ENCODE data around the gene FXYD3.

DNA sequence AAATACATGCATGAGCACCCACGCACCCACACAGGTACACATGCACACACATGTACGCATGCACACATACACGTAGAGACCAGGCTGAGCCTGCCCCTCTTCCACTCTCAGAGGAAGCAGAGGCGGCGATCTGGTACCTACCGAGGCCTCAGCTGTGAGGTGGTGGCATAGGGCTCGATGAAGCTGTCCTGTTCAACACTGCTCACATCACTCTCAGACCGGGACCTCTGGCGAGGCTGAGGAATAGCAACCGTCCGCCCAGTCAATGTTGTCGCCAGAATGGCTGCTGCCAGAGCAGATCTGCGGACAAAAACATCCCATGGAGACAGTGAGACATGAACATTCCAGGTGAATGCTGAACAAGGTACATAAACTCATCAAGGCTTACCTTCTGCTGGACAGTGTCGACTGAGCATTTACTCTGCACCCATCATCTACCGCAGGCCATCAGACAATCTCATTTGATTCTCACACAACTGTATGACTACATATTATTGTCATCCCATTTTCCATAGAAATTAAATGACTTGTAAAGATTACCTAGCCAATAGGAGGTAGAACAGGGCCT is 11.9 kb downstream of the CEP89 start:
- PRO-cap, 2 experiments: no peak in any of the 2 experiments

GRCh38 chr19:33037016-33037811 is 27.5 kb downstream of the RHPN2 start:
- PRO-cap, 2 experiments: peak in 1 of 2 experiments; most common plus-strand start chr19:33037431 (in 1)

DNA sequence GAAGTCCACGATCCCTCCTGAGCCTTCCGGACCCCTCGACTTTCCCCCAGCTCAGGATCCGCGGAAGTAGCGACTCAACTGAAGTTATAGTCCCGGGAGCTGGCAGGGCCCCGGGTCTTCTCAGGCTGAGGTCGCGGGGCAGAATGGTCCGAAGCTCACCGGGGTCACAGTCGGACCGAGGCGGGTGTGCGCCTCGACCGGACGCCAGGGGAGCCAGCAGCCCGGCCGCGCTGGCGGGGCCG is 17.7 kb upstream of the LRP3 start:
- PRO-cap, 2 experiments: no peak in any of the 2 experiments

DNA sequence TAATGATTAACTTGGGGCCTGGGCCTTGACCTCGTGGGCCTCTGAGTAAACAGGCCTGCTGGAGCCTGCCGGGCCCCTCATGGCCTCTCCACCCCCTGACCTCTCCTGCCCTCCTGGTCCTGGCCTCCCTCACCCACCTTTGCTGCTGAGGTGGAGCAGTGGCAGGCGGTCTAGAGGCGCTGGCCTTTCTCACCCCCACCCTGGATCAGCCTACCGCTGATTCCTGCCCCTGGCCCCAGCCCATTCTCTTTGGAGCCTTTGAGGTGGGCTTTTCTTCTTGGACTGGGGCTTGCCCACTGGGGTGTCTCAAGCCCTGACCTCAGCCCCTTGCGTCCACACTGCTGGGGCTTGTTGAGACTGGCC is 26.2 kb downstream of the CEBPA start:
- PRO-cap, 2 experiments: no peak in any of the 2 experiments

DNA sequence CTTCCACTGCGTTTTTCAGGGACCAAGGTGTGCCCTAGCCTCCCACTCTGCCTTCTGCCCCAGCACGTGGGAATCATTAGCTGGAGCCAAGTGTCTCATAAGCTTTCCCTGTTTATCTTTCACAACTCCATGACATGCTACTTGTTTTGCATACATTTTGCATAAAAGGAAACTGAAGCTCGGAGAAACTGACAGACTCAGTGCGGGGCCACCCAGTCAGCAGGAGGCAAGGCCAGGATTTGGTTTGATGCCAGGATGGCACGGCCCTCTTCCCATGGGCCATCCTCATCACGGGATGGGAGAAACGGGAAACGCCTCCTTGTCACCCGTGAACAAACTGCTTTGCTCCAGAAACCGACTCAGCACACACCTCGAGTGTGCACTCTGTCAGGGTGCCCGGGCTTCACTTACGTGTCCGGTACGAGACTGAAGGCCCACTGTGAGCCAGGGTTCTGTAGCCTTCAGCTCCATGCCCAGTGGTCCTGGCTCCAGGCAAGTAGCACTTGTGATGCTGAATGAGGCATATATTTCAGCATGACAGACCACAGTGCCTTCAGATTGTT is 9.6 kb downstream of the CEBPA start:
- PRO-cap, 2 experiments: peak in 2 of 2 experiments; most common plus-strand start position 191 of the sequence (in 2); most common minus-strand start position 68 of the sequence (in 1)

DNA sequence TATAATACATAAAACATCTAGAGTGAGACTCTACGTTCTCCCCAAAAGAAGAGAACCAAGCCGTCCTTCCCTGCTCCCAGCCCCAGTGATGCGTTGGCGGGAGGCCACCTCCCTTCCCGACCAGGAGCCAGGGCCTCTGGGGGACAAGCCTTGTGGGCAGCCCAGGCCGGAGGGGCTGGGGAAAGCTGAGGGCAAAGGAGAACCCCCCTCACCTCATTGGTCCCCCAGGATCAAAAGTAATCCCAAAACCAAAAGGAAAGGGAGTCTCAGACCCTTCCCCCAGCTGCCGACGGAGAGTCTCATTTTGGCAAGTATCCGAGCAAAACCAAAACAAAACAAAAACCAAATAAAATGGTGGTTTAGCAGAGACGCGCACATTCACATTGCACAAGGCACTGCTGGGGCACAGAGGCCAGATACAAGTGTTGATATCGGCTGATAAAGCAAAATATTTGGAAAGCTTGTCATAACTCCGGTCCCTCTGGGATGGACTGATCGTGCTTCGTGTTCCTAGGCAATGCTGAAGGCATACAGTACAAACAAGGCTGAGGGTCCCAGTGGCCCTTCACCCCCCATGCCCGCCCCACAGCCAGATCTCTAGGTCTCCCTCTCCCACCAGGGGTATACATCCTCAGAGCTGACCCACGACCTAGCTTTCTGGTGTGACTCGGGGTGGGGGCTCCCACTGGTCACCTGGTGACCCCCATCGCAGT is 2.2 kb downstream of the CEBPA start:
- PRO-cap, 2 experiments: no peak in any of the 2 experiments

DNA sequence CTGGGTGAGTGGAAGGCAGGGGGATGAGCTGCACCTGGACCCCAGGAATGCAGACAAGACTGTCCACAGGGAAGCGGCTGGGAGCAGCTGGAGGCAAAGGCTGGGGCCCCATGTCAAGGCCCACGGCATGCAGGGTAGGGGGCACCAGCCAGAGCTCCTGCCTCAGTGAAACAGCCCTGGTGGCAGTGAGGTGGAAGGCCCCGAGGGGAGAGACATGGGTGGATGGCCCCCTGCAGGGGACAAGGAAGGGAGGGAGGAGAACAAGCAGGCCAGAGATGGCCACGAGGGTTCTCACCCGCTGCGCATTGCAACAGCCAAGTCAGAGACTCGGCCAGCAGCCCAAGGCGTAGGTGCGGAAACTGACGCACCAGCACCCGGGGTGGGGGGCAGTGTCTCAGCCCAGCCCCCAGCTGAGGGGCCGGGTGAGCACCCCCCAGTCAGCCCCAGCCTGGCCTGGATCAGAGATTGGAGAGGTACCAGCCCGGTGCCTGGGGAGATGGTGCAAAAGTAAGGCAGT is 34.3 kb downstream of the PEPD start:
- PRO-cap, 2 experiments: no peak in any of the 2 experiments

DNA sequence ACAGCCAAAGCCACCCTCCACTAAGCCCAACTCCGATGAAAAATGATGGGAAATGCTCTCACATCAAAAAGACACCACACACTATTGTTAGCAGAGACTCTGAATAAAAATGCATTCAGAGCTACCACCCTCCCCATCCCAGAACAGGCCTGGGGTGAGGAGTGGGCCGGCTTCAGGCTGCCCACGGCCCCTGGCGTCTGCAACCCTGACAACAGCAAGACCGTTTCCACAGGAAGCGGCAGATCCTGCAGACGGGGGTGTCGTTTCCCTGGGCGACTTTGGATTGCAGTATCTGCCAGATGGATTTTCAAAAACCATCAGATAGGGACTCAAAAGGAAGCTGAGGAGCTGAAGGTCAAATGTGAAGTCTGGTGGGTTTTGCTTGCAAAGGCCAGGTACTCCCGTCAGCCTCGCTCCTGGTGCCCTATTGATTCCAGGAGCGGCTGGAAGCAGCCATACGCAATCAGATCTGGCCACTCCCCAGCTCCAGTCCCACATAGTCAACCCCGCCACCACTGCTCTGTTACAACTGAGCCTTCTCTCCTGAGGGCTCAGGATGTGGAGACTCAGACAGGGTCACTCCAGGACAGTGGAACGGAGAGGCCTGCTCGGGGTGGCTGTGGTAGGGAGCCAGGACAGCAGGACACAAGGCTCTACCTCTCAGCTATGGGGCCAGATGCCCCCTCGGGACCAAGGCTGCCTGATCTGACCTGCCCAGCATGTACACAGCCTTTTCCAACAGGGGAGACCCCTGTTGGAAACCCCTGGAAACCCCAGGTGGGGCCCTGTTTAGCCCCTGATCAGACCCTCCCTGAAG is 14.1 kb downstream of the PEPD start:
- PRO-cap, 2 experiments: no peak in any of the 2 experiments

DNA sequence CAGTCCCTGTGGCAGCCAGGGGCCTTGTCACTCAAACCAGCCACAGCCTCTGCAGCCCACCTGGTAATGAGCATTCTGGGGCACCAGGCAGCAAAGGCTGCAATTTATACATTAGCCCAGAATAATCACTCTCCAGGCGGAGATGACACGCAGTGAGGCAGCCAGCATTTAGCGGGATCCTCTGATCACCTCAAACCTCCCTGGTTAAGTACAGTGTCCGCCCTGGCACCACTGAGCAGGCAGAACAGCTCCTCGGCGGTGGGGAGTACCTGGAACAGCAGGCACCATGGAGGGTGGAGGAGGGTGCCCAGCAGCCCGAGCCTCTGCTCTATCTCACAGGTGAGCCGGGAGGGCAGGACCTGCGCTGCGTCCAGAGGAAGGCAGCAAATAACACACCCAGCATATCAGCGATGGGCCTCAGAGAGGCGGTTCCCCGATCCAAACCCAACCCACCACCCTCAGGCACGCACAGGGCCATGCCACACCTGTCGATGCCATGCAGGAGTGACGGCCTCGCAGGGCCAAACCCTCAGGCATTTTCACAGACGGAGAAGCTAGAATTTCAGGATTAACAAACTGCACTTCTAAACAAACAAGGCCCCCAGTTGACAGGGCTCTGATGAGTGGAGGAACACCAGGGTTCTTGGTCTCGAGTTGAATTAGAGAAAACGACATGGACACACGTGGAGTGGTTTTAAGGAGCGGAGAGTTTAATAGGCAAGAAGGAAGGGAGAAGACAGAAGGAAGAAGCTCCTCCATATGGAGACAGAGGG is 11.8 kb downstream of the PEPD start:
- PRO-cap, 2 experiments: no peak in any of the 2 experiments

DNA sequence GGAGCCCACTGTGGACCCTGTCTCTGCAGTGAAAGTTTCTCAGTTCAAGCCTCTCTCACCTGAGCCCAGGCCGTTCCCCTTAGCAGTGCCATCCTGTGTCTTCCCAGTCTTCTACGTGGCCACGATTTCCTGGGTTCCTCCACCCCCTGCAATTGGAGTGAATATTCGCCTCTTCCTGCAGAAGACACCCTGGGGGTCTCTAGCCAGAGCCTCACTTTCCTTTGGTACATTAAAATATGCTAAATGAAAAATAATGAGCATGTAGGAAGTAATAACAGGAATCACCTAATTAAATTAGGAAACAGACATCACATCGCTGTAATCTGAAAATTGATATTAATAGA is 79.3 kb downstream of the CHST8 start:
- PRO-cap, 2 experiments: peak in 1 of 2 experiments; most common minus-strand start position 151 of the sequence (in 1)

GRCh38 chr19:33813182-33813790 is 16.6 kb downstream of the KCTD15 start:
- PRO-cap, 2 experiments: no peak in any of the 2 experiments

DNA sequence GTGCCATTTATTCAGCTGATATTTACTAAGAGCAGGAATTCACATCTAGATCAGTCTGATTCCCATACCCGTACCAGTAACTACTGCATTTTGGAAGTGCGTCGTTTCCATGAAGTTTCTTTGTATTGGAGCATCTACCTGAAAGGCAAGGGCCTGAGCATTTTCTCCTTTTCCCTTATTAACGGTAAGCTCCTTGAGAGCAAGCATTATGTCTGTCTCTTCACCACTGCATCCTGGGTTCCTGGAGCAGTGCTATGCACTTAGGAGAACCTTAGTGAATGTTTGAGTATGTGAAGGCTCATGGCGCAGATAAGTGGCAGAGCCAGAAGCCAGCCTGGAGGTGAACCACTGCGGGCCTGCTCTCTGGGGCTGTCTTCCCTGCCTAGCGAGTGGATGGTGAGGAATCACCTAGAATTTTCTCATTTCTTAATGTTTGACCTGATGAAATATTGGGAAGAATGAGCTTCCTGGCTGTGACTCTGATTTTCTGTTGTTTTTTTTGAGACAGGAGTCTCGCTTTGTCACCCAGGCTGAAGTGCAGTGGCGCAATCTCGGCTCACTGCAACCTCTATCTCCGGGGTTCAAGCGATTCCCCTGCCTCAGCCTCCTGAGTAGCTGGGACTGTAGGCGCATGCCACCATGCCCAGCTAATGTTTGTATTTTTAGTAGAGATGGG is 11.7 kb downstream of the GARRE1 start:
- PRO-cap, 2 experiments: no peak in any of the 2 experiments

DNA sequence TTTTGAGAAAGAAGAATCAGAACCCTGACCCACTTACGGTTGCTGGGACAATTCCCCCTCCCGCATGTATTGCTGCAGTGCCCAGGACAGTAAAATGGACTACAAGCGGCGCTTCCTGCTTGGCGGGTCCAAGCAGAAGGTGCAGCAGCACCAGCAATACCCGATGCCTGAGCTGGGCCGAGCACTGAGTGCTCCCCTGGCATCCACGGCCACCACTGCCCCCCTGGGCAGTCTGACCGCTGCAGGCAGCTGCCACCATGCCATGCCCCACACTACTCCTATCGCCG is 46.0 kb downstream of the GARRE1 start:
- PRO-cap, 2 experiments: no peak in any of the 2 experiments

DNA sequence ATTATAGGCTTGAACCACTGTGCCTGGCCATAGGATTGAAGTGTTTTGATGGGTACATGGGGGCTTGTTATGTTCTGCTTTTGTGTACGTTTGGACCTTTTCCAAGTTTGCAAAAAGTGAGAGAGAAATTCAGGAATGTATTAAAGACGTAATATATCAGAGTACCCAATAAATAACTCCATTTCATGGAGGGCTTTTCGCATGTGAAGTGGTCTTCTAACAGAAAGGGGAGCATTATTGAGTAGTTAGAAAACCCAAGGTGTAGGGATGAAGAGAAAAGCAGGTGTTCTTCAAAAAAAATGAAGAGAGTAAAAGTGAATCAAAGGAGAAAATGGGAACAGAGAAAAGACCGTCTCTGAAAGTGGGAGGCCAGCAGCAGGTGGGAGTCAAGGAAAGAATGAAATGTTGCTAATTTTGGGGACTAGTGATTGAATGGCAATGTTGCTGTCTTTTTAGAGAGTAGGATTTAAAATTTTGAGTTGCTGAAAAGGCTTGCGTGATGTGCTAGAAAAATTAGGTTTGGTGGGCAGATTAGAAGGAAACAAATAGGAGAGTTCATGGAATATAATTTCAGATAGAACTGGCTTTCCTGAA is 55.3 kb upstream of the GPI start:
- PRO-cap, 2 experiments: no peak in any of the 2 experiments

GRCh38 chr19:34337022-34337719 is 27.8 kb upstream of the GPI start:
- PRO-cap, 2 experiments: no peak in any of the 2 experiments

DNA sequence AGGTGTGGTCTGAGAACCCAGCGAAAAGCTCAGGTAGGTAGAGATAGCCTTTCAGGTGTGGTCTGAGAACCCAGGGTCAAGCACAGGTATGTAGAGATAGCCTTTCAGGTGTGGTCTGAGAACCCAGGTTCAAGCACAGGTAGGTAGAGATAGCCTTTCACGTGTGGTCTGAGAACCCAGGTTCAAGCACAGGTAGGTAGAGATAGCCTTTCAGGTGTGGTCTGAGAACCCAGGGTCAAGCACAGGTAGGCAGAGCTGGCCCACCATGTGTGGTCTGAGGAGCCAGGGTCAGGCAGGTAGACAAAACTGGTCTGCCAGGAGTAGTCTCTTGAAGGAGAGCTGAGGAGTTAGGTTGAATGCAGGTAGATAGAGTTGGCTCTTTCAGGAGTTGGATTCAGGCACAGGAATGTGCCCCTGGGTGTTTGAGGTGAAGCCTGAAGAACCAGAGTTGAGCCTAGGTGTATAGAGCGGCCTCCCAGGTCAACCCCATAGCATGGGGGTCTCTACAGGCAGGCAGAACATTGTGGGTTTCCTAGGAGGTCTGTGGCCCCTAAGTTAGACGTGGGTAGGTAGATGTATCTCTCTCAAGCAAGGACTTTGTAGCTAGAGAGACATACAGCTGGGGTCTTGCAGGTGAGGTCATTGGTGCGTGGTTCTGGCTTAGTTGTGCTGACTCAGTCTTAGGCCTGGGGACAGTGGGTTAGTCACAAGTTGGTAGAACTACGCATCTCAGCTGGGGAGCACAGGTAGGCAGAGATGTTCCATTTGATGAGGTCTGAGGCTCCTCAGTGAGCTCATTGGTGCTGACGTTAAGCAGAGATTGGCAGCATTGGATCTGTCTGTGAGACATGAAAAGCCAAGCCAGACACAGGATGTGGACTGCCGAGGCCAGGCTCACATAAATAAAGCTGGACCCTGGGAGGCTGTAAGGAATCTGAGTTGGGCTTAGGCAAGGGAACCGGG is 17.8 kb upstream of the PDCD2L start:
- PRO-cap, 2 experiments: no peak in any of the 2 experiments

DNA sequence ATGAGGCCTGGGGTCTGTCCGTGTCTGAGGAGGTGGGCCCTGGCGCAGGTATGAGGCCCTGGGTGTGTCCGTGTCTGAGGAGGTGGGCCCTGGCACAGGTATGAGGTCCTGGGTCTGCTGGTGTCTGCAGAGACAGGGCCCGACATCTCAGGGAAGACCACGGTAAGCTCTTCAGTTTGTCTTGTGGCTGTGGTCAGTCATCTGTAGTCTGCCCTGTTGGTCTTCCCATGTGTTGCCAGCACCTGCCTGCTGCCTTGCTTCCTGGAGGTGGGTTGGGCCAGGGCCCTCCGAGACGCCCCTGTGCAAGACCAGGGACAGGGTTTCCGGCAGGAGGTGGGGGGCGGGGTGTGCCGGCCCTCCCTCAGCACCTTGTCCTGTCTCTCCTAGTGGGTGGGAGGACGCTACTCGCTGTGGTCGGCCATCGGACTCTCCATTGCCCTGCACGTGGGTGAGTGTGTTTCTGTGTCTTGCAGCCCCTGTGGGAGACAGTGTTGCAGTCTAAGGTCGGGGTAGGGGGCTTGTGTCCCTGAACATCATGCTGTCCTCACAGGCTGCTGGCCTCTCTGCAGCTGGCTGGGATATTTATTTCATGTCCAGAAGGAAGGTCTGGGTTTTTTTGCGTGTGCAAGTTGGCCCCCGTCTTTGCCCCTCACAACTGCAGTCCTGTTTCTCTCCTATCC is 11.2 kb upstream of the PDCD2L start:
- PRO-cap, 2 experiments: no peak in any of the 2 experiments

GRCh38 chr19:34468241-34468679 is 13.3 kb upstream of the WTIP start:
- PRO-cap, 2 experiments: no peak in any of the 2 experiments

DNA sequence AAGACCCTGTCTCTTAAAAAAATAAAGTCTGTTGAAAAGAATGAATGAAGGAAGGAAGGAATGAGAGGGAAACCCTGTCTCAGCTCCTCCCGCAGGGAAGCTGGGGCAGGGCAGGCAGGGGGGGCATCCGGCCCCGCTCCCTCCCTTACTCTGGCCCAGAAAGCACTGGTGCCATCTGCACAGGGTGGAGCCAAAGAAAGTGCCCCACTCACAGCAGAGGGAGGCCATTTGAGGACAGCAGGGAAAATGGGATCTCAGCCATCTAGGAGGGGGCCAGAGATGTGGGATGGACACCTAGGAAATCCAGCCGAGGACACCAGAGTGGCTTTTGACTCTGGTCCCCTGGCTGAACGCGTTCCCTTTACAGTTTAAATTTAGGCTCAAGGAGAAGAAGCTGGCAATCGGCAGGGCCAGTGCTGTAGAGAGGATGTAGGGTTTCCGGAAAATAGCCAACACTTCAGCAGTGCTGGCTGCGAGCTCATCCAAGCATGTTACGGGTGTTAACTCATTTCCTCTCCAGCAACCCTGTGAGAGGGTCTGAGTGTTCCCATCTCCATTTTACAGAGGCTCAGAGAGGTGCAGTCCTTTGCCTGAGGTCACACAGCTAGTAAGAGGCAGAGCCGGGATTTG is 3.5 kb upstream of the HPN start:
- PRO-cap, 2 experiments: no peak in any of the 2 experiments

- PRO-cap, 2 experiments: peak in 2 of 2 experiments; most common plus-strand start chr19:35116318 (in 2); most common minus-strand start chr19:35115701 (in 2)
Measured at GRCh38 chr19:35115381-35116392, at the start of gene FXYD3. TSS of gene FXYD3 (plus strand) at chr19:35115823.

All from Colon Carcinoma Metastatic in the Brain (tissue), 2 donors.